ENCODE results near the genes GRXCR2 and PLAC8L1.

- PRO-cap: no peak
Observed at GRCh38 chr5:143041290-143042383, 271.5 kb downstream of the ARHGAP26 start.

DNA sequence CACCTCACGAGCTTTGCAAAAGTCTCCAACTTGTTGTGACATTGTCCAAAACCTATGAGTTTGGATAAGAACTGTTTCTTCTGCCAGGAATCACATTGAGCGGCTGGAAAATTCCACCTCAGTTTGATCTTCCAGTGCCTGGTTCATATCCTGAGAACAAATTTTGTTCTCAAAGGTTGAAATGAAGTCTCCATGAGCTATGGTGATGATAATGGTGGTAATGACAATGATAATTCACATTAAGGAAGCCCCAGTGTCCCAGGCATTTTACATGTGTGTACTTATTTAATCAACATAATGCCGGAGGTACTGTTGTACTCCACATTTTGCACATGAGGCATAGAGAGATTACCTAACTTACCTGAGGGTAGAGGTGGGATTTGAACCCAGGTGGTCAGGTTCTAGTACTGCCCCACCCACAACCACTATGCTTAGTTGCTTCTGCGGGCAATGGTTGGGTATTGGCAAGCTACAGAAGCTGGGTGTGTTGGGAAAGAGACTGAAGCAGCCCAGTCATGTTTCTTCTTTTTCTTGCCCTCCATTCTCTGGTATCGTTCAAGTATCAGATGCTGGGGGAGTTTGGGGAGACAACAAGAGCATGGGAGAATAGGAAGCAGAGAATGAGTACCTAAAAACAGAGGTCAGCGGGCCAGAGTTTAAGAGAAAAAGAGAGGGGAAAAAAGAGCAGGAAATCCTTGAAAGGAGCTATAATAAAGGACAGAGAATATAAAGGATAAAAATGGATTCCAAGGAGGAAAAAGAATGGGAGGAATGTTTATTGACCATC, 232.9 kb downstream of the NR3C1 start:
- PRO-cap: no peak

DNA sequence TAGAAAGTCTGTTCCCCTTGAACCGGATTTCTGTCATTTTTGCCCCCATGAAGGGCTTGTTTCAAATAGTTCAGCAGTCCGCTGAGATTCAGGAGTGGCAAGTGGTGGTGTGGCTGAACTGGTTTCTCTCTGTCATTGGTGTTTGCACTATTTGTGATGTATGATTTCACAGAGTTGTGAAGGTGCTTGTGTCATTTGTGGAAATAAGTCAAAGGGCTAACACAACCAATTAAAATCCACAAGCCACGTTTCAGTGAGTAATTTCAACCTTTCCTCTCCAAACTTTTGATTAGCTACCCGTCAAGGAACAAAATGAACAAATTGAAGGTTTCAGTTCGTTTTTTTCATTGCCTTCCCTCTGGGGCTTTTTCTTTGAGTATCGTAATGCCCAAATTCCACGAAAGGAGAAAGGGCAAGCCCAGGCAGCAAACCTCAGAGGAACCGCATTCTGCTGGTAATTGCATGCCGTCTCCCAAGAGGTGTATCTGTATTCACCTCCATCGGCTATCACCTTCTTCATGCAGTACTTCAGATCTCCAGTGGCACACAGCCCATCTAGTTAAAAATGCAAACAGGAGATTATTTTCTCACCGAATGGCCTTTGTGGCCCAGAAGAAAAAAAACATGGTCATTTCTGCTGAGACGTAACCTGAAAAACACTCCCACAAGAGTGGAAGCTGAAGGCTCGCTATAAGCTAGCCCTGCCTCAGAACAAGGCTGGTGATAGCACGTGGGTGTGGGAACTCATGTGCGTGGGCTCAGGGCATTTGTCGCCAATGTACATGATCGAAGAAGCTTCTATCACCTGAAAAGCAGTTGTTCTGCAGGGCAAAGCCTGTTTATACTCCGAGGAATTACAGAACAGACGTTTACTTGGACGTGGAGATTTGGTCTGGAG, 197.1 kb downstream of the NR3C1 start:
- PRO-cap: no peak

DNA sequence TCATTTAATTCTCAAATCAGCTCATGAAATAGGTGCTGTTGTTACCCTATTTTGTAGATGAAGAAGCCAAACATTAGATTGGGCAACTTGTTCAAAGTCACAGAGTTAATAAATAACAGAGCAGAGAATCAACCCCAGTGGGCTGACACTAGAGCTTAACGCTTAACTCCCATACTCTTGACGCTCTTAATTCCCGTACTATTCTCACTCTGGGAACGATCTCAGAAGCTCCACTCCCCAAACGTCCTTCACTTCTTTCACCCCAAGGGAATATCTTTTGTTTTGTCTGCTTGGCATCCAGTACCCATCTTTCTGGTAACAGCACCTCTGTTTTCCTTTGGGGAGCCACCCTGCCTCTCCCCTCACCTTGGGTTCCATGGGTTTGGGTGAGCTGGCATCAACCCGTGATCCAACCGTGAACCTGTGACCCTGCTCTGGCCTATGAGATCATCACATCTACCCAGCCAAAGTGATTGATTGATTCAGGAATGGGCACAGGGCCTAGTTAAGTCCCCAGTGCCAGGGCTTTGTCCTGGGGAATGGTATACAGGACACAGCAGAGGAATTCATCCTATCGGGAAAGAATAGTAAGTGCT, 169.2 kb downstream of the NR3C1 start:
- PRO-cap: no peak

- PRO-cap: no peak
Observed at GRCh38 chr5:143353905-143354605, 49.4 kb downstream of the NR3C1 start.

DNA sequence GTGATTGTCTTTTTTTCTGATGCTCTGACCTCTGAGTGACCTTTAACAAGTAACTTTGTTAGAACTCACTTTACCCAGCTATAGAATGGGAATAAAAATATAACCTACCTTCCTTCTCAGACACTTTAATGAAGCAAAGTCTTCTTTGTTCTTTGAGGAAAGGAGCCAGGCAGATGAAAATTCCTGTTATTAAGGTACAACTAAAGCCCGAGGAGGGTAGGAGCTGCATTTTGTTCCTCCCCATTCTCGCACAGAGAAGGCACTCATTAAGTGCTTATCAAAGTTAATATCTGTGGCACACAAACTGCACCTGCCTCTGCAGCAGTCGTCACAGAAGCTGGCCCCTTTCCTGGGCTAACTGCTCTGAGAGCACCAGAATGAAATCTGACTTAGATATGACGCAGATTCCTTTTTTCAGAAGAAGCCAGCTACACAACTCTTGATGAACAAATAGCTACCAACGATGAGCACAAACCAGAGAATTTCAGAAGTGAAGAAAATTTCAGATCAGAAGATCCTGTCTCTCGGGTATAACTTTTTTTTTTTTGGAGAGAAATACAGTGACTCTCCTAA, 31.0 kb upstream of the NR3C1 start:
- PRO-cap: no peak

GRCh38 chr5:145218180-145218438, 617.0 kb downstream of the PRELID2 start:
- PRO-cap: no peak

- PRO-cap: no peak
Observed at GRCh38 chr5:145500646-145501056, 334.5 kb downstream of the PRELID2 start.

- PRO-cap: no peak
Observed at GRCh38 chr5:145542895-145543374, 292.2 kb downstream of the PRELID2 start.

DNA sequence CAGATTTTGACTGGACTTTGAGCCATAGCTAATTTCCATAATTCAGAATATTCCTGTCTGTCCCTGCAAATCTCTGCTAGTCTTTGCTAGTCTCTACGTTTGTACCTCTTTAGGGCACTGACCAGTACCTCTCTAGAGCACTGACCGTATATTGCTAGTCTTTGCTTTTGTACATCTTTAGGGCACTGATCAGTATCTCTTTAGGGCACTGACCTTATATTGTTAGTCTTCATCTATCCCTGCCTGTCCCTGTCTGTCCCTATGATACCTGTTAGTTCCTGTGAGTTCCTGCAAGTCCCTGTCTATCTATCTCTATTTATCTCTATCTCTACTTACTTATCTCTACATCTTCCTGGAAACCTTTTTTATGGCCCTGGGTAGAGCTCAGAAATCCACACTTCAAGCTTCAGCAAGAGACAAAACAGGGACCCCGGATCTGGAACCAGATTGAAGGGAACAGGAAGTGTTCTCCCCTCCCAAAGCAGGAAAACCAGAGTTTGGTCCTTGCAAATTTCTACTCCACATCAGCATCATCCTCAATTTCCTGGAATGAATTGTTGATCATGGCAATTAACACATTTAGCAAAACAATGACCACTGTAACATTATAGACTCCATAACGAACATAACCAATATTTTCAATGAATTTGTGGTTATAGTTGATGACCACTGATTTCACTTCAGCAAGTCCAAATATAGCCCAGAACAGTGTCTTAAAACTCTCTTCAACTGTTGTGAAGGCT, 107.0 kb downstream of the PRELID2 start:
- PRO-cap: no peak

DNA sequence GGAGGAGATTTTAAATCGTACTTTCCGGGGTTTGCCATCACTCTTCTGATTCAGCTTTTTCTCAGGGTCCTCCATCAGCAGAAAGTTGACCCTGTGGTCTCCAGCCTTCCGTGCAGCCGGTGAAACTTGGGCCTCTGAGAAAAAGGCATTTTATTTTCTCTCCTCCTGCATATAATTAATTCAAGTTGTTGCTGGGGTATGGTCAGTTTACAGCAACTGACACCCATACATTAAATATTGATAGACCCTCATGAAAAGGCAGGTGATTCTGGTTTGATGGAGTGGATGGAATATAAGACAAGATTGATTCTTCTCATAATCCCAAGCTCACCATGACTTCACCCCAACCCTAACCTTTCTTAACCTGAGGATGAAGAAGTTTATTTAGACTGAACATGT, at the start of gene GRXCR2:
Gene GRXCR2, minus strand, starts transcription at position 121 of the 399 bp plus-strand sequence.
- PRO-cap: no peak

GRCh38 chr5:145940936-145941597, 4.7 kb downstream of the SH3RF2 start:
- PRO-cap: no peak

GRCh38 chr5:146105310-146105863, at the start of gene PLAC8L1:
Gene PLAC8L1, minus strand, starts transcription at chr5:146105577.
- PRO-cap: no peak

- PRO-cap: no peak
Observed at GRCh38 chr5:146510366-146511109, 5.5 kb downstream of the GPR151 start.

GRCh38 chr5:146877047-146877311, 1.6 kb downstream of the PPP2R2B start:
- PRO-cap: no peak

DNA sequence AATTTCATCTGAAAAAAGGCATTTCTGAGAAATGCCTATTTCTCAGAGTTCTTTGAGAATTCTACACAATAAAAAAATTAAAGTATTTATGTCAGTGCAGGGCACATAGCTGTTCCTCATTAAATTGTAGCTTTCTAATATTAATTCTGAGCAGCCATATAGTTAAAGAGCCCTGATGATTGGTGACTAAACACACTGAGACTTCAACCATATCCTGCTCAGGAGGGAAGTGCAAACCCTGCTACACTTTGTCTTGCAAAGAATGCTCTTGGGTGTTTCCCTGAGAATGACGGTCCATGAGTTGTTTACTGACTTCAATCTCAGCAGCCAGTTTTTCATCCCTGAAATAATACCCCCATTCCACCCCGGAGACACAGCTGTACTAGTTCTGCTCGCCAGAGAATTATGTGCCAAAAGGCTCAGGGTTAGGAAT, 106.4 kb downstream of the DPYSL3 start:
- PRO-cap: no peak

- PRO-cap: no peak
Observed at GRCh38 chr5:147454483-147454994, 55.3 kb downstream of the DPYSL3 start.

DNA sequence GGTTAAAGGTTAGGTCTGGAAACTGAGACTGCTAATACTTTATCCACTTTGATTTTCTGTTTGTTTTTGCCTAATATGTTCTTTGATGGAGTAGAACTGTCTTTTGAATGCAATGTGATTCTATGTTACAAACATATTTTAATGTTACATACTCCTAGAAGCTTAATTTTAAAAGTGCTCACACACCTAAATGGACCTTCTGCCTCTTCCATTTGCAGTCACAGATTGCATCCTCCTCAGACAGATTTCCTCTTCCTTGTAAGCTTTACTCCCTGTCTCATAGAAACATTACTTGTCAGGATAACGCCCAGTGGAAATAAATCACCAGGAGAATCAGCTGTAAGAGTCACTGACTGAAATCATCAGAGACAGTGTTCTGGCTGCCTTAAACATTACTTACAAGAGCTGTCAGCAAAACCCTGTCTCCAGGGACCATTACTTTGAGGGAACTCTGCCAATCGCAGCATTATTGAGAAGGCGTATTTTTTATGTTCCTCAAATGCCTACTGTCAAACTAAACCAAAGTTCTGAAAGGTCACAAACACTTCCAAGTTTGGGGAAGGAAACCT, 5.9 kb downstream of the DPYSL3 start:
- PRO-cap: no peak

DNA sequence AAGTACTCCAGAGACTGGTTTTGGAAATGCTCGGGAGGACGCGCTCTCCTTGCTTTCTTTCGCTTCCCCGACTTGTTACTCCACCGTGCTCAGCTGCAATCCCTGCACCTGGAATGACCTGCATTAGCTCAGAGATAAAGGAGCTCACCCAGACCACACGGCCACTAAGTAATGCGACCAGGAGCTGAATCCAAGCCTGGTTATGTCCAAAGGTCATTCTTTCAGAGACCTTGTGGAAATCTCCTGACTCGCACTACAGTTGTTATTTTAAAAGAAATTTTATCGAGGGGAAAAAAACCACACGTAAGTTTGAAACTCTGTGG, 135.3 kb upstream of the DPYSL3 start:
- PRO-cap: no peak

DNA sequence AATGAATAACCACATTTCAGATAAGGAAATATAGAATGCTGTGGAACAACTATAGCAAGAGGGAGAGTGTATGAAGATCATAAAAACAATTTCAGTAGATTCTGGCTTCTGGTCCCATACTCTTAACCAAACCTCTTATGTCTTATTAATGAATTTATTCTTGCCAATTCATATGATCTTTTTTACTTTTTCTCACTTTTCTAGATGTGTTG, 6.8 kb upstream of the SPINK1 start:
- PRO-cap: no peak